Natural killer cell (primary cell): ENCODE data around the gene MPZL1.

GRCh38 chr1:165859973-165860517, 32.6 kb downstream of the UCK2 start:
- PRO-cap = no peak

DNA sequence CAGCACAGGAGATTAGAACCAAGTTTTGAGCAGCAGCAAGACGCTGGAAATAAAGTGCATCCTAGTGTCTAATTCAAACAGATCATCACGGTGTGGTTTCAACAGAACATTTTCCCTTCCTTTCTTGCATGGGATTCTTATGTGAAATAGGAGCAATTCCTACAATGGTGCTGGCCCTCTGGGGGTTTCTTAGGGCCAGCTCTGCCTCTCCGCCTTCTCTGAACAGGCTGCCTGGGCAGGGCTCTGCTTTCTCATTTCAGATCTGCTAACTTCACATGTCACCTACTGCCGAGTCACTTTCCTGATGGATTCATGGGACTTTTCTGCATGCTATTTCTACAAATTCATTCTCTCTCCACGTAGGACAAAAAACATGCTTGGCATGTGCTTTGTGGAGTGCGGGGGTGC, 71.2 kb downstream of the UCK2 start:
- PRO-cap = no peak

- PRO-cap = no peak
These were observed 76.3 kb downstream of the UCK2 start for GRCh38 chr1:165903620-165904222.

DNA sequence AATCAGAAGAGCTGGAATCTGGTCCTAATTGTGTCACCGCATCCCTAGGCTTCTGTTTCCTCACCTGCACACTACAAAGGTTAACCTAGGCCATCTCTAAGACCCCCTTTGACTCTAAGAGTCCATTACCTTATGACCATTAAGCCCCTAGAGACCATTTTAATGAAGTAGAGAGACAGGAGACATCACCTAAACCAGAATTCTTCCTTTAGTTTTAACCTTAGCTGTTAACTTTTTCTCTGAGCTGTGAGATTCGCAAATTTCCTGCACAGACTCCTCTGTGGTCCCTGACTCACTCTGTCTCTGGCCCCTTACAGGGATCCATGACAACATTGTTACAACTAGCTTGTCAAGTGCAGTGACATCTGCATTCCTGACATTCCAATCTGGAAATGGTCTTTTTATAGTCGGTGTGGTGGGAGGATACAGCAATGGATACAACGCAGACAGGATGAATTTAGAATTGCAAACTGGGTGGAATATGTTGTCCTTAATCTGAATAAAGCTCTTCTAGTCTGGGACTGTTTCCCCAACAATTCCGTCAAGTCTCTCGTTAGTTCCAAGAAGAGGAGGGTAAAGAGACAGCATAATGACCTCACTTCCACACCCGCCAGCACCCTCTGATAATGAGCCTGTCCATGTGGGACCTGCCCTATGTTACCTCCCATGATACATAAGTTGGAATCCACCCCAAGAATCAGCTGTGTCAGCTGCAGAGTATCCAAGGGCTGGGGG, 49.5 kb downstream of the ILDR2 start:
- PRO-cap = no peak

DNA sequence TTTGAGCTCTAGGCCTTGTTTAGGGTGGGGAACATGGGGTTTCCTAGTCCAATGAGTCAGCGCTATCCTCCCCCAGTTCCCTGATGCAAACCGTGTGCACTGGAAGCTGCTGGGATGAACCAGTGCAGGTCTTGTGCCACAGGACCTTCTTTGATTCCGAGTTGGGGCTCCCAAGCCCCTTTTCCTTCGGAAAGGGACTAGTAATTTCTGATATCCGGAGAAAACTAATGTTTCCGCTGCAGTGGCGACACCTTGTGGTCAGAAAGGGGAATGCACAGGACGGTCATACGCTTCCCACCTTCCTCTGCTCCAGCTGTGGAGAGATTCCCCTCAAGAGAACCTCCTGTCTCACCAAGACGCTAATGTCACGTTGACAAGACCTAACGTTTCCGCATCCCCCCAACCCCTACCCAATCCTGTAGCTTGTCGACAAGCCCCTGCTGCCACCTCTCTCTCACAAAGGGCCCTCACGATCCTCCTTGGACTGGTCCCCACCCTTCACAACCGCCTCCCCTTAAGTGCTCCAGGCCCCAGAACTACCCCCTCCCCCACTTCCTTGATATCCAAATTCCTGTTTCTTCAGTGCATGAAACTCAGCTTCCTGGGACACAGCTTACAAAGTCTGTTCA, 31.0 kb downstream of the GPA33 start:
- PRO-cap = no peak

GRCh38 chr1:167094757-167095184, 896 bp downstream of the STYXL2 start:
- PRO-cap = no peak

DNA sequence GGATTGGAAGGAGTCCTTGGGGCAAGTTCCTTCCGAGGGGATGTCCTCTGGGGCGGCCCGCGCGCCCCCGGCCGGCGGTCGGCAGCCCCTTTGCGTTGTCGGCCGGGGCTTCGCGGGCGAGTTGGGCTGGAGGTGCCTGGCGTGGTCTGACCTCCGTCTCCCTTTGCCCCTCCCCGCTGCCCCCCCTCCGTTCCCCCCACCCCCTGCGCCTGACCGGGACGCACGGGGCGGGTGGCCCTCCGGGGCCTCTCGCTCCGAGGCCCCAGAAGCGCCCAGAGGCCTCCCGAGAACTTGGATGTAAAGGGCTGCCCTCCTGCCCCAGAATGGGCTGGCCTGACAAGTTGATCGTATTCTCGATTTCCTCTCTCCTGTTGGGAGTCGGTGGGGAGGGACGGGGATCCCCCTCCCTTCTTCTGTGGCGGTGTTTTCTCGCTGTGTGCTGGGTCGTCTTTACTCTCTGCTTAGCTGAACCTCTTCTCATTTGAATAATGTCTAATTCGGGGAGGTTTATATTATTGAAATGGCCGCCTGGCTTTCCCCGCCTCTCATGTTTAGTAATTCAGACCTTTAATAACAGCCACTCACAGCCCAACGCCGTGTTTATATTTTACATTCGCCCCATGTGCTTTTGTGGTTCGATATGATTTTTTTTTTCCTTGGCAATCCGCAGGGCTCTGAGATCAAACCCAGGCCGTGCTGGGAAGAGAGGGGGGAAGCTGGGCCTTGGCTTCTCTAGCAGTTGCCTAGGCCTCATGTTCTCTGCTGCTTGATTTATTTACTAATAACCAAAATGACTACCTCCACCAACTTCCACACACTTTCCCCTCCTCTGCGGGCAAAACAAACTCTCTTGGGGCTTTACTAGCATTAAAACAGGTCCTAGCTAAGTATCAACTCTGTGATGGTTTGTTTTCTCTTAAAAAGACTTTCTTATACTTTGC, 1.4 kb downstream of the POU2F1 start:
- PRO-cap = bidirectional peak, plus-strand start at position 98 of the sequence, minus-strand start at position 100 of the sequence; bidirectional peak, plus-strand start at position 570 of the sequence, minus-strand start at position 483 of the sequence

GRCh38 chr1:167227621-167228292, 7.1 kb downstream of the POU2F1 start:
- PRO-cap = no peak

- PRO-cap = no peak
These were observed 108.3 kb downstream of the POU2F1 start for GRCh38 chr1:167328774-167329578.

DNA sequence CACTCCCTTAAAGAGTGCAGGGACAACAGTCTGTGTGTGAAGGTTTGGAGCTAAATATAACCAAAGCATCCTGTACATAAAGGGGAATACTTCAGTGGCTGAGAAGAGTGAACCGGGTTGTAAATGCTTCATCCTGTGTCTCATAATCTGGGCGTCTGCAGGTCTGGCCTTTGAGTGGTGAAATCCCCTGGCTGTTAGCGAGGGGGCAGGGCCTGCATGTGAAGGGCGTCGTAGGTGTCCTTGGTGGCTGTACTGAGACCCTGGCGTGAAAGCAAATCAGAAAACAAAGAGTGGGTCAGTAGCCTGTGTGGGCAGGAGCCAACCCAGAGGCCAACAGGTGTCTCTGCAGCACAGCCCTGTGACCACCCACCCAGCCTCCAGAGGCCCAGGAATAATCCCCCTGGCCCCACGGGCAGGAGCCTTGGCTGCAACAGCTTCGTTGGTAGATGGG, 86.8 kb downstream of the CD247 start:
- PRO-cap = bidirectional peak, plus-strand start at position 104 of the sequence, minus-strand start at position 157 of the sequence

- PRO-cap = bidirectional peak, plus-strand start at chr1:167651565, minus-strand start at chr1:167651456
These were observed 21.2 kb downstream of the RCSD1 start for GRCh38 chr1:167651081-167651759.

DNA sequence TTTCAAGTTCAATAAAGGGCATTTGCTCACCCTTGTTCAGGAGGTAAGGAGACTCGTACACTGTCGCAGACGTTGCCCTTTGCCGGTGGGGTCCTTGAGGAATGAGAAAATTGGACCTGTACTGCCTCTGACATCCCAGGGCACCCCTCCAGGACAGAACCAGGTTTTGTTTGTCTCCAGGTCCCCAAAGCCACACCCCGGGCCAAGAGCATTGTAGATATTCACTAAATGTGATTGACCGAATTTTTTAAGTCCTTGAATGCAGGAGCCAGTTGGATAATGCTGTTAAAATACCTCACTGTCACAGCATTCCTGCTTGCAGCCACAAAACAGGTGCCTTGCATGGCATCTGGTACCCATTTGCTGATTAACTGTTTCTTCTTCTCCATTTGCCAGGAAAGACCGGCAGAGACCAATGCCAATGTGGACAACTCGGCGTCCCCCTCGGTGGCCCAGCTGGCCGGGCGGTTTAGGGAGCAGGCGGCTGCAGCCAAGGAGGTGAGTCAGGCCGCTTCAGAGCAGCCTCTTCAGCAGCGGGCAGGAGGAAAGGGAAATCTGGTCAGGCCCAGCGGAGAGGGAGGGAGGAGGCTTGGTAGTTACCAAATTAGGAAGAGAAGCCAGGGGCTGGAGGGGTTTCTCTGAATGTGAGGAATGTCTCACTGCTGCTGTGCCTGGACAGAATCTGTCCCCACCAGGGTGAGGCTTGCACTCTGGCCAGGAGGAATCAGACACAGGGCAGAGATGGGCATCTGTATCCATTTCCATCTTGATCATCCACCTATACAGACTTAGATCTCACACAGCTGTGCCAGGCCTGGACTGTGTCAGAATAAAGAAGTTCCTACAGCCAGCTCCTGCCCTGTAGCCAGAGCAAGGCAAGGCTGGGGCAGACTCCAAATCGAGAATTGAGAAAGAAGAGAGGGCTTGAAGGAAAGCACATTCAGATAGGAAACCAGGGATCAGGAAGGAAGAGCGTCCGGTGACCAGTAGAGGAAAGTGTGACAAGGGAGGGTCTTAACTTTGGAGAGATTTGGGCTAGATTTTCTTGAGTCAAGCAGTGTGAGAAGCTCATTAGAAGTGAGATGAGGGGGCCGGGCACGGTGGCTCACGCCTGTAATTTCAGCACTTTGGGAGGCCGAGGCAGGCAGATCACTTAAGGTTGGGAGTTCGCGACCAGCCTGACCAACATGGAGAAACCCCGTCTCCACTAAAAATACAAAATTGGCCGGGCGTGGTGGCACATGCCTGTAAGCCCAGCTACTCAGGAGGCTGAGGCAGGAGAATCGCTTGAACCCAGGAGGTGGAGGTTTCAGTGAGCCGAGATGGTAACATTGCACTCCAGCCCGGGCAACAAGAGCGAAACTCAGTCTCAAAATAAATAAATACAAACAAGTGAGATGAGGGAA, 37.8 kb upstream of the MPZL1 start:
- PRO-cap = no peak

- PRO-cap = bidirectional peak, plus-strand start at chr1:167721982, minus-strand start at chr1:167721819
These were observed at the start of gene MPZL1 for GRCh38 chr1:167721606-167722700. TSS of gene MPZL1 (plus strand) at chr1:167721982.

DNA sequence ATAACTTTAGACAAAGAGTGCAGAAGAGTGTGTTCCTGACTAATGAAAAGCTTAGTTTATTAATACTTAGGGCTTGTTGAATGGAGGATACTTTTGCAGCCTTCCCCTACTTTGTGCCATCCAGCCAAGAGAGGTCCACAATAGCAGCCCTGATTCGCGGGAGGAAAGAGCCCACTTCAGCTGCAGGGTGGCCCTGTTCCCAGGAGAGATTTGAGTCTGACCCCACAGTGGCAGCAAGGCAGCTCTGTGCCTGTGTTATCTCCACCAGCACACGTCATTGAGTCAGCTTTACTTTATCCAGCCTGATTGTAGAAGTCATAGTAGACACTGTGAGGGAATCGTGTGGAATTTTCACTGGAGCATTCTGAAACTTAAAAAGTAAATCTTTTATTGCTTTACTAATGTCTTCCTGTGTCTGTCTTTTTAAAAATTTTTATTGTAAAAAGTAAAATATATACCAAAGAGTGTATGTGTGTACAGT, 35.2 kb downstream of the MPZL1 start:
- PRO-cap = no peak

- PRO-cap = no peak
These were observed 51.3 kb downstream of the MPZL1 start for GRCh38 chr1:167772935-167773653.

- PRO-cap = no peak
These were observed 67.0 kb downstream of the MPZL1 start for GRCh38 chr1:167788442-167789572.

GRCh38 chr1:167915502-167916578, 1.9 kb upstream of the ADCY10 start:
- PRO-cap = no peak

GRCh38 chr1:168000987-168001677, 64.3 kb upstream of the MPC2 start:
- PRO-cap = no peak

GRCh38 chr1:168039744-168040203, 97.0 kb downstream of the GPR161 start:
- PRO-cap = no peak

GRCh38 chr1:168348431-168348644, 67.7 kb downstream of the TBX19 start:
- PRO-cap = no peak